Rectum (tissue), 1 donor: ENCODE results near the gene JARID2.

DNA sequence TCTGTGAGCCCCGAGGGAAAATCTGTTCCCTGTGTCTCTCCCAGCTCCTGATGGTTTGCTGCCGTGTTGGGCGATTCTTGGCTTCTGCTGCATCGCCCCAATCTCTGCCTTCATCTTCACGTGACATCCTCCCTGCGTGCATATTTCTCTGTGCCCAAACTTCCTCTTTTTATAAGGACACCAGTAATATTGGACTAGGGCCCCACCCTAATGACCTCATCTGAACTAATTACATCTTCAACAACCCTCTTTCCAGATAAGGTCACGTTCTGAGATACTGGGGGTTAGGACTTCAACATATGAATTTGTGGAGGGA, 355.7 kb upstream of the JARID2 start:
- PRO-cap = no peak

DNA sequence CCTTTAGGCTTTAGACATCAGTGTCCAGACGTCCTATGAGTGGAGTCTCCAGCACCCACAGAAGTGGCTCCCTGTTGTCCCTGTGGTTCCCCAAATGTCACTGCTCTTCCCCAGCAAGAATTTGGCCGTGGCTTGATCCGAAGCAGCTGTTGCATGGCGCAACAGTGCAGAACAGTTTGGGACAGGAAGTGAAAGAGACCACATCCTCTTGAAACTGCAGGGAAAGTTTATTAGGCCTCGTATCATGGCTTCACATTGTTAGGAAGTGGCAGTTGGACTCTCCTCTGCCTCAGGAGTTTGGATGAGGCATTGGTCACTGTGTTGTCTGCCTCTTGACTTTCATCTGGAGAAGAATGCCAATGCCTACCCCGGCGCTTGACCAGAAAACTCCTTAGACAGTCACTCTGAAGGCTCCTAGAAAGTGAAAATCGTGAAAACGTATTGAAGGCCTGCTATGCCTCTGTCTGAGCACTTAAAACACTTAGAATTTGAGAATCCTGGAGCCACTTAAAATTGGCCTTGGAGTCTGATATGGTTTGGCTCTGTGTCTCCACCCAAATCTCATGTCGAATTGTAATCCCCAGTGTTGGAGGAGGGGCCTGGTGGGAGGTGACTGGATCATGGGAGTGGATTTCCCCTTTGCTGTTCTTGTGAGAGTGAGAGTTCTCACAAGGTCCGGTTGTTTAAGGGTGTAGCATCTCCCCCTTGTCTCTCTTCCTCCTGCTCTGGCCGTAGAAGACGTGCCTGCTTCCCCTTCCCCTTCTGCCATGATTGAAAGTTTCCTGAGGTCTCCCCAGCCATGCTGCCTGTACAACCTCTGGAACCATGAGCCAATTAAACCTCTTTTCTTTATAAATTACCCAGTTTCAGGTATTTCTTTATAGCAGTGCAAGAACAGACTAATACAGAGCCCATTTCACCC, 334.9 kb upstream of the JARID2 start:
- PRO-cap = bidirectional peak, plus-strand start at position 258 of the sequence, minus-strand start at position 95 of the sequence

- PRO-cap = bidirectional peak, plus-strand start at chr6:15245610, minus-strand start at chr6:15245371; bidirectional peak, plus-strand start at chr6:15246071, minus-strand start at chr6:15246070; bidirectional peak, plus-strand start at chr6:15246526, minus-strand start at chr6:15246251
These were observed at the start of gene JARID2 for GRCh38 chr6:15245448-15246339. Gene JARID2, plus strand, starts transcription at chr6:15246069.

DNA sequence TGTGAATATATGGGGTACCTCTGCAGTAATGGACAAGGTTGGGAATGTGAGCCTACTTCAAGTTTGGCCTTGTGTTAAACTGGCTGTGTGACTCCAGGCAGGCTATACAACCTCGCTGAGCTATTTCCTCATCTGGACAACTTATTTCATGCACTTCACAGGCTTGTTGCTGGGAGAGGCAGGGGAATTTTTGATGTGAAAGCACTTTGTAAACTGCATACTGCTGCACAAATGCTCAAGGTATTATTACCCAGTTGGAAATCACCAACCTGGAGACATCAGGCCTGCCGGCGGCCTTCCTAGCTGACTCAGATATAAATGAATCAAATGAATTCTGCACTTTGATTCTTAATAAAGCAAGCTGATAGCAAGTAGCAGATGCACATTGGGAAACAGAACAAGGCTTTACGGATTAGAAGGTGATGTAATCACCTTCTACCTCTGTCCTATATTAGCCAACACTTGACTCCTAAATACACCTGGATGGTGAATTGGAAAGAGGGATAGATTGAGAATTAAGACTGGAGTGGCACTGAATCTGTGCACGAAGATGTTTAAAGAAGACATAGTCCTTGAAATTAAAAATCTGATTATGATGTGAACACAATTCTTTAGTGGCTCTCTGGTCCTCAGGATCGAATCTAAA, 10.1 kb downstream of the JARID2 start:
- PRO-cap = no peak

DNA sequence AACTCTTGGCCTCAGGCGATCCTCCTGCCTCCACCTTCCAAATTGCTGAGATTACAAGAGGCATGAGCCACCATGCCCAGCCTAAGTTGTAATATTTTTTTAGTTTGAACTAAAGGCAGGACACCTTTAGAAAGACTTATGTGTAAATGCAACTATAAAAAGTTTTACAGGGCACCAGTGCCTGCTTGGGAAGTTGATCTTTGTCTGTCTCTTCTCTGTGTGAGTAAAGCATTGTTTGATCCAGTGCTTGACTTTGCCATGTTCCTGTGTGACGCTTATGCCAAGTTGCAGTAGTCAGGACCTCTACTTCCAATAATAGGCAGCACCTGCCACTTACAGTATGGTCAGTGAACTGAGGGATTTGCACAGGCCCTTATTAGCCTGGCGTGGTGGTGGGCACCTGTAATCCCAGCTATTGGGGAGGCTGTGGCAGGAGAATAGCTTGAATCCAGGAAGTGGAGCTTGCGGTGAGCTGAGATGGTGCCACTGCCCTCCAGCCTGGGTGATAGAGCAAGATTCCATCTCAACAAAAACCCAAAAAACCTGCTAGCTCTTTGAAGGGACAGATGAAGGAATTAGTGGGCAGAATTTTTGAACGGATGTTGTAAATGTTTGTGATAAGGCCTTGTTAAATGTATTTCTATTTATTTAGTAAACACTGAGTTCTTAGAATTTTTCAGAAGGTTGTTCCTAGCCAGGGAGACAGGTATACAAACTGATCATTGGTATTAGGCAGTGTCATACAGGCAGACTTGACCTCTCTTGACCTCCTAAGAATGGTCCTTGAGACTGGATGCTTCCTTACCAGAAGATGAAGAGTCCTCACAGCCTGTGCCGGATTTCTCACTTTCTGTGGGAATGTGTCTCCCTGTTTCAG, 47.3 kb downstream of the JARID2 start:
- PRO-cap = no peak

DNA sequence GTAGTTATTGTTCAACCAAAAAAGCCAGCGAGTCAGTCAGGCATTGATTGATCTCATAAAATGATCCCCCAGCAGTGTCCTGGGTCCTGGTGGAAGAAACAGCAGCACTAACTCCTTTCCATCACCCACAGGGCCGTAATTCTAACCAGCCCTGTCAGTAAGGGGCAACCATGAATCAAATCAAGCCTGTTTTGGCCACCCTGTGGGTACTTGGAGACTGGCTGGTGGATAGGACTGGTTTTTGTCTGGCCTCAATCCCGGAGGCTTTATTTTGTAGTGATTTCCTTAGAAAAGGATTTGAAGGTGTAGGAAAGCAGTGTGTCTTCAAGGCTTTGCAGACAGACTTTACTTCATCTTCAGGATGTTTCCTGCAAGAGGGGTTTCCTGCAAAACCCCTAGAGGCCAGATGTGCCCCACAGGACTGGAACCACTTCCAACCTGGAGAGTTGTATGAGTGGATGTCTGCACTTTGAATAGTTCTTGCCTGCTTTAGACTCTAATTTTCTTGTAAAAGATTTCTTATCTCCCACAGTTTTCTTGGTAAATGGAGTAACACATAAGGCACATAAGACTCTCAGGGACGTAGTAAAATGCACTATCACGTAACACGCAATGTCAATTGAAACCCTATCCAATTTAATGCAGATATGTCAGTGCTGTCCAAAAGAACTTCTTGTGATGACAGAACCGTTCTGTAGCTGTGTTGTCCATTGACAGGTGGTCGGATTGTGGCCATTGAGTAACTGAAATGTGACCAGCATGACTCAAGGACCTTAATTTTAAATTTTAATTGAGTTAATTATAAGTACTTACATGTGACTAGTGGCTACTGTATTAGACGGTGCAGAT, 118.5 kb downstream of the JARID2 start:
- PRO-cap = no peak

DNA sequence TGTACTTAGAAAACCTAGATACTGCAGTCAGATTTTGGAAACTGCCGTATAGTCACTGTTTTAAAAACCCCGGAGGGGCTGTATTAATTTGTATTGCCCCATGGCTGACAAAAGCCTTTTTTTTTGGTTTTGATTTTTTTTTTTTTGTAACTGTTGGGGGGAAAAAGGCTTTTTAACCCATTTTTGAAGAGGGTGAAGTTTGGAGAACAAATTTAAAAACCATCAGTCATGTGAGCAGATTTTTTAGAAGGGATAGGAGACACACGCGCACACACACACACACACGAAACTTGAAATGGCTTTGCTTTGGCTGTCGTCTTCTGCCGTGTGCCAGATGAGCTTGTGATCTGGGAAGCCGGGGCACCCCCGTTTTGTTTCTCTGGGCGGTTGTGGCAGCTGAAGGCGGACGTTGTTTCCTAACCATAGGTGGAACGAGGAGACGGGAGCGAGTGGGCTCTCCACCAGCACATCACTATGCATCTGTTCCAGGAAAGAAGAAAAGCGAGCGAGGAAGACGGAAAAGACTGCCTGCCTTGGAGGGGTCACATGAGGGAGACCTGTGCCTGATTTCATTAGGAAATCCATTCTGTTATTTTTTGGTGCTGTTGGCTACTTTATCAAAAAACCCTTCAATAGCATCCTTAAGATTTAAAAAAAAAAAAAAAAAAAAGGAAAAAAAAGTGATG, 142.3 kb downstream of the DTNBP1 start:
- PRO-cap = no peak

DNA sequence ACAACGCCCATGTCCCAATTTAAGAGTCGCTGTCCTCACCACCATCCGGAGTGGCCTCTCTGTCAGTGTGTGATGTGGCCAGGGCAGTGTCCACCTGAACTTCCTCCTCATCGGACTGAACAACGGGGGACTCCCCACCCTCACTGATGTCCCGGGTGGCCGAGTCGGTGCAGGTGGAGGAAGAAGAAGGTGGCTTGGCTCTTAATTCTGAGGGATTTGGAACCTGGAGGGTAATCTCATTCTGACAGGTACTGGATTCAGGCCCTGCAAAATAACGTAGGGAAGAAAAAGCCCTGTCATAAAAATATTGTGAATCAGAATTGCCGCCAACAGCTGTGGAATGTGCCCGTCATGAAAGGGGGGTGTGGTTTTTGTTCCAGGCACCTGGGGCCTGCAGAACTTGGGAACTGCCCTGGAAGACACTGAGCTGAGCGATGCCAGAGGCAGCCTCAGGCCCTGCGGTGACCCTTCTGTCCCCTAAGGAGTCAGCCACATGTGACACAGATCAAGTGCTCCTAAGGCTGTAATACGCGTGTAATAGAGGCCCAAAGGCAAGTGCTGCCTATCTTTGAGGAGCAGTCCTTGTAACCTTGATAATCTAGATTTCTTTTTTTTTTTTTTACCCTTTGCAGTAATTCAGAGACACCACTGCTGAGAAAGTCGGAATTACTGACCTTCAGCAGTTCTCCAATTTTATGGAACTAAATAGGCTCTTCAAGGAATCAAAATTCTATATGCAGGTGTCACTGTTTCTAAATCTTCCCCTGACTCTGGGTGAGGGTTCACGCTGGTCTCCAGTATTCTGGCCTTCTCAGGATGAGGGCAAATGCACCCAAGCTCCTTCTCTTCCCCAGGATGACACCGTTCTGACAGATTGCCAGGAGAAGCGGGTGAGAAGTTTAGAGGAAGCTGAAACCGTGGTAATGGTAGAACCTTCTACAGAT, 139.6 kb downstream of the DTNBP1 start:
- PRO-cap = no peak

DNA sequence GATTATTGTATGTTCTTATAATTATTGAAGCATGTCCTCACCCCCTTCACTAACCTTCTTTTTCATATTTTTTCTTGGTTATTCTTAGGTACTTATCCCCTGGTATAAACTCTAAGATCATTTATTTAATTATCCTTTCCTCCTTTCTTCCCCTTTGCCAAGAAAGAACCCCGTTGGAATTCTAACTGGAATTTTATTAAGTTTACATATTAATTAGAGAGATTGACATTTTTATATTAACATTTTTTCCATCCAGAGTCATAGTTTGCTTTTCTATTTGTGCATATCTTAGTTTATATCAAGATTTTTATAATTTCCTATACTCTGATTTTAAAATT, 56.9 kb upstream of the DTNBP1 start:
- PRO-cap = no peak

DNA sequence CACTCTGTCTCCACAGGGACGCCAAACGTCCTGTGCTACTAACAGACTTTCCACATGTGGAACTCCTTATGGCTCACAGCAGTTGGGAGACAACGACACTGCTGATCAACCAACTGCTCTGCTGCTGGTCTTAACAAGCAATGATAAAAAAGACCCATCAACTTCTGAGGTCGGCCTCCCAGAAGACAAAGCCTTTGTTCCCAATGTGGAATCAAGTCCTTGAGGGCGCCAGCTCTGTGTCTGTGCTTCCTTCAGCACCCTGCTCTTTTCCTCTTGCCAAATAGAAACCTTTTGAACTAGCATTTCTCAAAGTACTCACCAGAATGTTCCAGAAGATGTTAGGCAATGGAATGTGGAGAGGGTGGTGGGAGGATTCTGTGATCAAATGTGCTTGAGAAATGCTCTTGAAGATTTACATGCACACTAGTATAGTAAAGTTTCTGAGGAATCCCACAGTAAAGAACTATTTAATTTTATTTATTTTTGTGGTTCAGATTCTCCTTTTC, 226.5 kb upstream of the DTNBP1 start:
- PRO-cap = no peak

DNA sequence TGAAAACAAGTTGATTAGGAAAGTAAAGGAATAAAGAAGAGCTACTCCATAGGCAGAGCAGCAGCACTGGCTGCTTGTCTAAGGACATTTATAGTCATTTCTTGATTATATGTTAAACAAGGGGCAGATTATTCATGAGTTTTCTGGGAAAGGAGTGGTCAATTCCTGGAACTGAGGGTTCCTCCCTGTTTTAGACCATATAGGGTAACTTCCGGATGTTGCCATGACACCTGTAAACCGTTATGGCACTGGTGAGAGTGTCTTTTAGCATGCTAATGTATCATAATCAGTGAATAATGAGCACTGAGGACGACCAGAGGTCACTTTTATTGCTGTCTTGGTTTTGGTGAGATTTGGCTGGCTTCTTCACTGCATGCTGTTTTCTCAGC, 232.9 kb upstream of the DTNBP1 start:
- PRO-cap = no peak

DNA sequence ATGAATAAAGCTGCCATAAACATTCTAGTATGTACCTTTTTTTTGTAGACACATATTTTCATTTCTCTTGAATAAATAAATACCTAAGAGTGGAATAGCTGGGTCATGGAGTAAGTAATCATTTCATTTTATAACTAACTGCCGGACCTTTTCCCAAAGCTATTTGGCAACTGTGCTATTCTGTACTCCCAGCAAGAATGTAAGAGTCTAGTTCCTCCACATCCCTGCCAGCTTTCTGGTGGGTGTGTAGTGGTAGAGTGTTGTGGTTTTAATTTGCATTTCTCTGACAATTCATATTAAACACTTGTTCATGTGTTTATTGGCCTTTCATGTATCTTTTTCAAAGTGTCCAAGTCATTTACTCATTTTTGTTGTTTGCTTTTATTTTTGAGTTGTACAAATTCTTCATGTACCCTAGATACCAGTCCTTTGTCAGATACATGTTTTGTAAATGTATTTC, 7.7 kb downstream of the MYLIP start:
- PRO-cap = no peak

- PRO-cap = no peak
These were observed 16.0 kb downstream of the MYLIP start for GRCh38 chr6:16144380-16145804.

GRCh38 chr6:16148838-16149927, 20.3 kb downstream of the MYLIP start:
- PRO-cap = no peak

- PRO-cap = no peak
These were observed 29.5 kb downstream of the GMPR start for GRCh38 chr6:16267912-16268345.

GRCh38 chr6:16305795-16306225, 67.4 kb downstream of the GMPR start:
- PRO-cap = no peak

GRCh38 chr6:16352123-16352808, 113.9 kb downstream of the GMPR start:
- PRO-cap = no peak

- PRO-cap = no peak
These were observed 185.9 kb downstream of the ATXN1 start for GRCh38 chr6:16575200-16575871.

DNA sequence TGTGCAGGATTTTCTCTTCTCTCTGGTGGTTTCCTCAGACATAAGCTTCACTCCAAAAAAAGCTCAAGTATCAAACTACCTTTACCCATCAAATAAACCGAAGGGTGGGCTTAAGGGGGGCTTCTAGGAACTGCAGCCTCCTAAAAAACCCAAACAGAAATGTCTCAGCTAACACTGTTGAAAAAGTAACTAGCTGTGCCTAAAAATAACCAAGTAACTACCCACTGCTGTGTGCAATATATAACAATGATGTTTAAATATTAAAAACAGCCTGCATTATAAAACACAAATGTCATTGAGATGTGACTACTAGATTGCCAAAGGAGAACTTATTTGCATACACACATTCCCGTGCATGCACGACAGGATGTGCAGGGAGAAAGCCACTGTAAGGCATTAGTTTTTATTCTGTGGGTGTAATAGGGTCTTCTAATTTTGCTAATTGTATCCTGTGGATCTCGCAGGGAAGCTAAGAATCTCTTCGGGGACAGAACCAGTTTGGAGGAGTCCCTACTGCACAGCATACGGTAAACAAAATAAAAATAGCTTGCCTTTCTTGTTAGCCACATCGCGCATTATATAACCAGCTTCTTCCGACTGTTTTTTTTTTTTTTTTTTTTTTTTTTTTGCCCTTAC, 2.2 kb downstream of the ATXN1 start:
- PRO-cap = unidirectional peak, plus-strand start at position 365 of the sequence

GRCh38 chr6:17280107-17281197, 709 bp upstream of the RBM24 start:
- PRO-cap = unidirectional peak, plus-strand start at chr6:17280641; bidirectional peak, plus-strand start at chr6:17281025, minus-strand start at chr6:17280847